ENCODE measurements around a stretch of chr11.

DNA sequence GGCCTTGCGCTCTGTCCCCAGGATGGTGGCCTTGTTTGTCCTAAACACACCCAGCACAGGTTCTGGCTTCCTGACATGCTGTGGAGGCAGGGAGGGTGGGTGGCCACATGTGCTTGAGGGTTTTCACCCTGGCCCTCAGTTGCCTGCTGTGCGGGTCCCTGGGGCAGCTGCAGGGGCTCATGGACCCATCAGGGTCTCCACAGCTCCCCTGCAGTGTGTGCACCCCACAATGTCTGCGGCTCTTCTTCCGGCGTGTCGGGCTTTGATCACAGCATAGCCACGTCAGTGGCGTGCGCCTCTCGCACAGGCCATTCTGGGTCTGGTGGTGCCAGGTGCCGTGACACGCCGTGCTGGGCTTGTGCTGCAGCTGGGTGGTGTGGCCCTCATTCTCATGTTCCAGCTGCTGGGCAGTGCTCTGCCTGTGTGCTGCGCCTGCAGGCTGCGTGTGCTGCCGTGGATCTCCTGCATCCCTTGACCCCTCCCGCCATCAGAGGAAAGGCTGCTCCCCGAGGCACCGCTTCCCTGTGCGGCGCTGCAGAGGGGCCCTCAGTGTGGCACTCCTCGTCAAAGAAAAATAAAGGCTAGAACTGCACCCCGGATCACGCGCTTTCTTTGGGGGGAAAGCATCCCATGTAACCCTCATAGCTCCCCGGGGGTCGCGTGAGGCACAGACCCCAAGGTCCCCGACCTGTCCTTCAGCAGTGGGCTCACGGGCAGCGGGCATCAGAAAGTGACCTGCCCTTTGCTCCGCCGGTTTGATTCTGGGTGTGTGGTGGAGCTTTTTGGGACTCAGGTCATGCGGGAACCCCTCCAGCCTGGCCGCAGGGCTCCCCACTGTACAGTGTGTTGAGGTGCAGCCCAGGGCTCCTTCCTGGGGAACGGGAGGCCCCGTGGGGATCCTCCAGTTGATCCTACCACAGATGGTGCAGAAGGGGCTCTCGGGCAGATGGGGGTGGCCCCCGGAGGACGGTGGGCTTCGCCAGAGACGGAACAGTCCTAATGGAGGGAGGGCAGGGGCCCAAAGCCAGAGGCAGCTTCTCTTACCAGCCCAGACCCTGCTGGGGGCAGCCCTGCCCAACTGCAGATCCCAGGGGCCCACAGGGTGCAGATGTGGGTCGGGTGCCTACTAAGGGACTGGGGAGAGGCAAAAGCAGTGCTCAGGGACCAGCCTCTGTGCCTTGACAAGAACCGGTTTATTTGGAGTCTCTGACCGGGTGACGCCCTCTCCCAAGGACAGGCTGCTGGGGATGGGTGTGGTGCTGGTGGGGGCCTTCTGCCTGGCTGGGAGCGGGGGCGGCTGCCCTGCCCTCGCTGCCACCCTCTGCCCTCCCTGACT, 24.4 kb downstream of the MUC6 start:
- PRO-cap: no peak

DNA sequence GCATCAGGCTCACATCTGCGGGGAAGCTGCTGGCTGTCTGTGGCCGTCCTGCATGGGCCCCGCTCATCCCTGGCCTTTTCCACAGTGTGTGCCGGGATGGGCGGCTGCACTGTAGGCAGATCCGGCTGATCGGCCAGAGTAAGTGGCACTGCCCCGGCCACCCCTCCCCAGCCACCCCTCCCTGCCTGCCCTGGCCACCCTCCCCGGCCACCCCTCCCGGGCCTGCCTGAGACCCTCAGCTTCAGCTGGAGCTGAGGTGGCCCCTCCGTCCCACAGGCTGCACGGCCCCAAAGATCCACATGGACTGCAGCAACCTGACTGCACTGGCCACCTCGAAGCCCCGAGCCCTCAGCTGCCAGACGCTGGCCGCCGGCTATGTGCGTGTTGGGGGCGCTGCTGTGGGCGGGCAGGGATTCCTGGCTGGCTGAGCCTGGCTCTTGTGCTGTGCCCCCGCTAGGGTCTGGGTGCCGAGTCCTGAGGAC, 49.0 kb upstream of the MUC6 start:
- PRO-cap: no peak

GRCh38 chr11:1087798-1088582, 51.5 kb upstream of the MUC6 start:
- PRO-cap: no peak

DNA sequence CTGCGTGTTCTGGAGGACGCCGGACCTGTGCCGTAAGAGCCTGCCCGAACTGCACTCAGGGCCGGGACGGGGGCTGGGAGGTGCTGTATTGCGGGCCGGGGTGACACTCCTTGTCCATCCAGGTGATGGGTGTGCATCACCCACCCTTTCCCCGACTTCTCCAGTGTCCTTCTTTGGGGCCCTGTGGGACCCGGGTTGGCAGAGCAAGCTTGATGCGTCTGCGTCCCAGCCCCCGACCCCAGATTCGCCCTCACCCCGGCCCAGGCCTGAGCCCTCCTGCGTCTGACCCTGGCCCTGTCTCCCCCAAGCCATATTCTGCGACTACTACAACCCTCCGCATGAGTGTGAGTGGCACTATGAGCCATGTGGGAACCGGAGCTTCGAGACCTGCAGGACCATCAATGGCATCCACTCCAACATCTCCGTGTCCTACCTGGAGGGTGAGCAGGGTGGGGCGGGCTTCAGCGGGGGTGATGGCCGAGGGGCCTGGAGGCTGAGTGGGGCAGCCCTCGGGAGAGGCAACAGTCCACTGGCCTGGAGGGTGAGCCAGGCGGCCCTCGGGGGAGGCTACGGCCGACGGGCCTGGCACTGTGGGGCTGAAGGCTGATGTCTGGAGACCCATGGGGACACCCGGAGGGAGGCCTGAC, 53.2 kb upstream of the MUC6 start:
- PRO-cap: no peak

- PRO-cap: no peak
Measured at GRCh38 chr11:1218273-1218585, 4.6 kb upstream of the MUC5B start.

DNA sequence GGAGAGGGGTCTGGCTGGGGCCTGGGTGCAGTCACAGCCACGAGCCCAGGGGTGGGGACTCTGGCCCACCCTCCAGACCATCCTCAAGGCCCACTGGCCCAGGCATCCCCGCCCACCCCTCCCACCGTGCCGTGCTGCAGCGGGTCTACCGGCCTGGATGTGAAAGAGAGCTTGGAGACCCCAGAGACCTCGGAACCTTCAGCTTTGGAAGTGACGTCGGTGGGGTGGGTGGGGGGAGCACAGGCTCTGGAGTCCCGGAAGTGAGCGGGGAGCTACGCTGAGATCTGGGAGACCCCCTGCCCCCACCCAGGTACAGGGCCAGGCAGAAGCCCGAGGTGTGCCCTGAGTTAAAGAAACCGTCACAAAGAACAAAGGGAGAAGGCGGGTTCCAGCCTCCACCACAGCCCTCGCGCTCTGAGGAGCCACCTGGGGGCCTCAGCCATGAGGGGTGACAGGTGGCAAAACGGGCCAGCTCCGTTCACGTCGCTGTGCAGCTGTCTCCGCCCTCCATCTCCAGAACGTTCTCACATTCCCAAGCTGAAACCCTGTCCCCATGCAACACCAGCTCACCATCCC, 2.1 kb upstream of the MUC5B start:
- PRO-cap: no peak

GRCh38 chr11:1224596-1225659, 2.1 kb downstream of the MUC5B start:
- PRO-cap: no peak

DNA sequence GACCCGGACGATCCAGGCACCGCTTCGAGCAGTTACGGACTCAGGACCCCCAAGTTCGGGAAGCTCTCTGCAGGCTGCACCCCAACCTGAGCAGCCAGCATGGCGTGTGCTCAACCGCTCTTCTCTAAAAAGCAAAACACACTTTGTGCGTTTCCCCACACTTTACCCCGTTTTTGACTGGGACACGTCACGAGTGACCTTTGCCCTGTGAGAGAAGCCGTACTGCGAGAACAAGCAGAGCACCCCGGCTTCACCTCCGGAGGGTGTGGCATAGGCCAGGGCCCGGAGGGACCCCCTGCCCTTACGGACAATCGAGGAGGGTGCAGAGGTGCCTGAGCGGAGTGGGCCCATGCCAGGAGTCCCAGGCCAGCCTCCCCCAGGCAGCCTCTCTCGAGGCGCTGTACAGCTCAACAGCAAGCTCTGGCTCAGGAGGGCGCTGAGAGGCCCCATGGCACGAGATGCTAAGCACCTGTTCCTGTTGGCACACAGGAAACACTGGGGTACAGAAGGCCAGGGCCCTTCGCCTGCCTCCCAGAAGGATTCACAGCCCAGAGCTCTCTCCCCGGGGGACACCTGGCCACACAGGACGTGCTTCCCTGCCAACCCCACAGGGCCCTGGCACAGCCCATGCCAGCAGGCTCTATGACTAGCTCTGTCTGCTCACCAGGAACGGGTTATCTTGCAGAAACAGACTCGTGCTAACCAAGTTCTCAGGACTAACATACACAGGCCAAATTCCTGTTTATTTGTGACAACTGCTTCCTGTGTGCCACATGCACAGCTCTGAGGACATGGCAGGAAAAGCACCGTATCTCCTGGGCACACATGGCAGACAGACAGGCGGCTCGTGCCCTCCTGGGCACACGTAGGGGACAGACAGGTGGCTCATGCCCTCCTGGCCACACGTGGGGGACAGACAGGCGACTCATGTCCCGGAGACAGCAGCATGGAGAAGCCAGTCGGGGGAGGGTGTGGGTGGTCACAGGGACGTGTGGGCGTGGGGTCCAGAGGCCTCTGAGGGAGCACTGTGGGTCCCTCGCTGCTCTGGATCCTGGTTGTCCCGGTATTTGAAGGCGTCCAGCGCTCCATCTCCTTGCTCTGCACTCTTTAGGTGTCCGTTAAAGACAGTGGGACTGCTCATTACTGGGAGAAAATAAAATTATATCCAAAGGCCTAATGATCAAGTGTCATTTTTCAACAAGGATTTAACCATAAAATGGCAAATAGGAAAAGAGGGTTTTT, 11.6 kb downstream of the TOLLIP start:
- PRO-cap: no peak

DNA sequence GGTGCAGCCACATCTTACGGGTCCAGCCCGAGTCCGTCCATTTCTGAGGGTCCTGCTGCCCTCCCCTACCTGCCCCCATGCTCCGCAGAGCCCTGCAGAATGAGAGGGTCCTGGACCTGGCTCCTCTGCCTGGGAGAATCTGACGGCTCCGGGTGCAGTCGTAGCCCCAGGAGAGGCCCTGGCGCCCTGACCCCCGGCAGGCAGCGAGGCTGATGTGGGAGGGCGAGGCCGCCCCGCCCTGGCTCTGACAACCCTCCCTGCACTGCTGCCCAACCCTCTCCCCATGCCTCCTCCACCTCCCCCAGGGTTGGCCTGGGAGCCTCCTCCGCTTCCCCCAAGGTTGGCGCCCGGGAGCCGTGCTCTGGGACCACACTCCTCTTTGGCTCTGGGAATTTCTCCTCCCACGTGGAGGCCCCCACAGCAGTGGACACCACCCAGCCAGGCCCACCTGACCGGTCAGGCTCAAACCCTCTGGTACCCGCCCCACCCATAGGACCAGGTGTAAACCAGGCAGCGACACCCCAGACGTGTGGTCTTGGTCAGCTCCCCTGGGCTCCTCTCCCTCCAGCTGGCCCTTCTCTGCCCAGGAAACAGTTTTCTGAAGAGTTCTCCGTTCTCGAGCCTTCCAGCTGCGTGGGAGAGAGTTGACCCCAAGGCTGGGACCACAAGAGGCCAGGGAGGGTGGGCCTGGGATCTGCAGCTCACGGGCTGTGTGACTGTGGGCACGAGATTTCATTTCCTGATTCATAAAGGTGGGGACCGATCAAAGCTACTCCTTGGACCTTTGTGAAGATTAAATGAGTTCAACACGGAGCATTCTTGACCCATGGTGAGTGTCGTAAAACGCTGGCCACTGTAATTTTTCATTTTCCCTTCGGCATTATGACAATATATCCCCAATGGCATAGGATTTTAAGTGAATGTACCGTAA, 39.5 kb upstream of the BRSK2 start:
- PRO-cap: no peak

DNA sequence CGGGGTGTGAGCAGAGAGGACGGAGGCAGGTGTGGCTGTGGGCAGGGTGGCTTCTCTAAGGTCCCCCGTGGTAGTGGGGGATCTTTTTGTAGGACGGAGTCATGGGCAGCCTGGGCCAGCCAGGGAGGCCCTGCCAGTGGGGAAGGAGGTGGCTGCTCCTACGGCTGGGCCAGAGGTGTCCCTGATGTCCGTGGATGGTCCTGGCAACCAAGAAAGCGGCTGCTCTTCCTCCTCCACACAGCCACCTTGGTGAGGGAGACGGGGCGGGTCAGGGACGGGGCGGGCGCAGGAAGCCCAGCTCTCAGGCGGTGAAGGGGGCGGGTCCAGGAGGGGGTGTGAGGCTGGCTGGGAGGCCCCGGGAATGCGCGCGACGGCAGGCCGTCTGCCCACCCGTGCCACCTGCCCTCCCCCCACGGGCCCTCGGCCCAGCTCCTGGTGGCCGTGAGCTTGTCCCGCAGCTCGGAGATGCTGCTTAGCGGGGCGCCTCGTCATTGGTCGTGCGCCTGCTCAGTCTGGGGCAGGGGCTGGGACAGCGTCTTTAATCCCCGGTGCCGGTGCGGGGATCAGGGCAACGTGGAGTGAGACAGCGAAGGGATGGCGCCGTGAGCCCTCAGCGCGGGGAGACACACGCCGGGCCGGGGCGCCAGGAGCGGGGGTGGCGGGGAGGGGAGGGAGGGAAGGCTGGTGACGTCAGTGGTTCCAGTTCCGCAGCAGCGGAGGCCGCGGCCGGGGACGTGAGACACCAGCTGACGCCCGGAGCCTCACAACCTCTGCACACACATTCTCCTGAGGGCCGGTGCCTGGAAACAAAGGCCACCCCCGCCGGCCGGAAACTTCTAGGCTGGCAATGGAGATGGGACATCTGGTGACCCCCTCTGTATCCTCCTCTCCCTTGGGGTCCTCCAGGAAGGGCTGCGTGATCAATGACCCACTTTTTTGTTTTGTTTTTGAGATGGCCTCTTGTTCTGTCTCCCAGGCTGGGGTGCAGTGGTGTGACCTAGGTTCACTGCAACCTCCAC, 6.7 kb upstream of the BRSK2 start:
- PRO-cap: no peak

DNA sequence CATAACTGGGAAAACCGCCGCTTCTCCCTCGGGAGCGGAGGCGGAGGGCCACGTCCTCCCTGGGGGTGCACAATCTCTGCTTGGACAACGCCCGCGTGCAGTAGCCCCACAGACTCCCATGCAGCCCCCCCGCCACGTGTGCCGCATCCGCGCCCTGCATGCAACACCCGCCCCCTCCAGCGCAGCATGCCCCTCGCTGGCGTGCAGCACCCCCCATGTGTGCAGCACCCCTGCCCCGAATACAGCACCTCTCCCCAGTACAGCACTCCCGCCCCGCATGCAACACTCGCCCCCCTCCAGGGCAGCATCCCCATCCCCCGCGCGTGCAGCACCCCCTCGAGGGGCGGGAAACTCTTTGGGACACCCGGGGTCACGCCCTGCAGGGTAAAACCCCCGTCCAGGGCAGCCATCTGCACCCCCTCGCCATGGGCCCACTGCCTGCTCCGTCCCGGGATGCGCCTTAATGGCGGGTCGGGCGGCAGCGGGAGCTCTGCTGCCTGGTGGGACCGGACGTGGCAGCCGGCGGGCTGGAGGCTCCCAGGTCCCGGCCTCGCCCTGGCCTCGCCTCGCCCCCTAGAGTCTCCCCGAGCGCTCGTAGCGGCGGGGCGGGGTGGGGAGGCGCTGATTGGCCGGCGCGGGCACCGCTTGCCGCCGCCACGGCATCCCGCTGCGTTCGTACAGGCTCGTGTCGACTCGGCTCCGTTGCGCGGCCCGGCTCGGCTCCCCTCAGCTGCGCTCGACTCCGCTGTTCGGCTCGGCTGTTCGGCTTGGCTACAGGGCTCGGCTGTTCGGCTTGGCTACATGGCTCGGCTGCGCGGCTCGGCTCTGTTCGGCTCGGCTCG, 538 bp upstream of the BRSK2 start:
- PRO-cap: no peak

- PRO-cap: no peak
Measured at GRCh38 chr11:1391908-1392432, 2.2 kb downstream of the BRSK2 start.

- PRO-cap: no peak
Measured at GRCh38 chr11:1461773-1462097, 24.8 kb downstream of the MOB2 start.

DNA sequence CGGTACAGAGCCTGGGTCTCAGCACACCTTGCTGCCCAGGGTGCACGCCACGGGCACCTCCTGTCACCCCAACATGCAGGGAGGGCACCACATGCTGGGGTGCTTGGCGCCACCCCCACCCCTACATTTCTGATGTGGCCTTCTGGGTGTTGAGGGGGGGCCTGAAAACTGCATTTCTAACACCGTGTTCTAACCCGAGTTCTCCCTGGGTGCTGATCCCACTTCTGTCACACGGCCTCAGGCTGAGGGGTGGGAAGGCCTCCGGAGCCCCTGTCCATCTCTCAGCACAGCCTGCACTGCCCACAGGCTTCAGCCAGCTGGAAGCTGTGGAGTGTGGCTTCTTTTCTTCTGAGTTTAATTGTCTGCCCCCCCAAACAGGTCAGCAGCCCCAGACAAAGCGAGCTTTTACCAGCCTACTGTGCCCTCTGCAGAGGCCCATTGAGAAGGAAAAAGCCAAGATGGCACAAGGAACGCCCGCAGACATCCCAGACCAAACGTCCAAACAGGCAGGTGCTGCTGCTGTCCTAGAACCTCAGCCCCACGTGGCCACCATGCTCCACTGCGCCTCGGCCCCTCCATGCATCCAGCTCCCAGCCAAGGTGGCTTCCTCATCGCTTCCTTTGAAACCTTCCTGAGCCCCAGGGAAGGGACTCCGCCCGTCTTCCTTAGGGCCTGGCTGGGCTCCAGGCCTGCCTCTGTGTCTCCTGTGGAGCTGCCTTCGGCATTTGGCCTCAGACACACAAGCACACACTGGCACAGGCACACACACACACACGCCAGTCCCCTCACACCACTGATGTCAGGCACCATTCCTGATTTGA, 1.8 kb downstream of the MOB2 start:
- PRO-cap: no peak

DNA sequence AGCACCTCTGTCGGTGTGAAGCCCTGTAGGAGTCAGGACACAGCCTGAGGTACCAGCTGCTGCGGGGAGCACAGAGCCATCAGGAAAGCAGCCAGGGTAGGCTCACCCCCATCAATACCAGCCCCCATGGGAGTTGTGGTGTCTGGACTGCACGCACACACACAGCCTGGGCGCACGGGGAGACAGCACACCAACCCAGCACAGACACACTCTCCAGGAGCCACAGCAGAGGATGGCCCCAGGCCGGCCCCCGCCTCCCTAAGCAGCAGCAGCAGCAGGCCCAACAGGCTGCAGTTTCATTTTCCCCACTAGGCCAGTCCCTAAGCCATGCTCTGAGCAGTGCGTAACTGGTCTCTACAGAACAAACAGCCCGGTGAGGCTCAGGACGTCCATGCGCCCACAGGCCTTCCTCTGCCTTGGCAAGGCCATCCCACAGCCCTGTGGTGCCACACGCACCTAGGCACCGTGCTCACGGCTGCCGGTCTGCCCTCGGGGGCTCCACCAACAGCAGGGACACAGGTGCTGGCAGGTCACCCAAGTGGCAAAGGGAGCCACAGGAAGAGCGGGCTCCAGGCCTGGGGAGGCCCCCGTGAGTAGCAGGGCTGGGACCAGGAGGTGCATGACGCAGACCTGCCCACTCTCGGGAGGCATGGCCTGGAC, 1.2 kb upstream of the MOB2 start:
- PRO-cap: no peak

- PRO-cap: no peak
Measured at GRCh38 chr11:1507628-1508083, 21.1 kb upstream of the MOB2 start.

DNA sequence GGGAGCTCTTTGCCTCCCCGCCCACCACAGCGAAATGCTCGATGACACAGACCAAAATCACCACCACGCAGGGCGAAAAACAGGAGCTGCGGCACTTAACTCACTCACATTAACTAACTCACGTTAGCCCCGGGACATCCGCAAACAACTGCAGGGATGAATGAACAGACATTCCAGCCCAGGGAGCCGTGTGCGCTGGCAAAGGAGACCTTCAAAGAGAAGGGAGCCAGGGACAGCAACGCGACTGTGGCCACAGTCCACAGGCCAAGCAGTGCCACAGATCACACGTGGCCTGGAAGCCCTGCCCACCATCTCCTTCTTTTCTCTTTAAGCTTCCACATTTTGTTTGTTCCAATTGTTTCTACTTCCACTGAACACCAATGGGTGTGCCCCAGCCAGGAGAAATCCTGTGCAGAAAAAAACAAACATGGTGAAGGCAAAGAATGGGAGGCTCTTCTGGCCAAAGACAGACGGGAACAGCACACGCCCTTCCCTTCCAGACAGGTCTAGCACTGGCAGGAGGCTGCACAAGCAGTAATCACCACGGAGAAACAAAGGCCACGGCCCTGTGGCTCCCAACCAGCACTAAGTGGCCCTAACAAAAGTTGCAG, 39.2 kb downstream of the DUSP8 start:
- PRO-cap: no peak

- PRO-cap: no peak
Measured at GRCh38 chr11:1535276-1535788, 36.7 kb downstream of the DUSP8 start.

DNA sequence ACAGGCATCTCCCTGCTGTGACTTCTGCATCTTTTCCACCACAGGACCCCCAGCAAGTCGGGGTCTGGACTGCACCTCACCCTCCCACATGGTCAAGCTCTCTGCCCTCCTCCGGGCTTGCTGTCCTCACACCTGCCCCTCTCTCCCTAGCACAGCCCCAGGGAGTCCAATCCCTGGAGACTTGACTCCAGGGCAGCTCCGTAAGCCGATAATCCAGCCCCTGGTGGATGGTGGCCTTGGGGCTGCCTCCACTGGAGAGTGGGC, 5.9 kb downstream of the DUSP8 start:
- PRO-cap: no peak

DNA sequence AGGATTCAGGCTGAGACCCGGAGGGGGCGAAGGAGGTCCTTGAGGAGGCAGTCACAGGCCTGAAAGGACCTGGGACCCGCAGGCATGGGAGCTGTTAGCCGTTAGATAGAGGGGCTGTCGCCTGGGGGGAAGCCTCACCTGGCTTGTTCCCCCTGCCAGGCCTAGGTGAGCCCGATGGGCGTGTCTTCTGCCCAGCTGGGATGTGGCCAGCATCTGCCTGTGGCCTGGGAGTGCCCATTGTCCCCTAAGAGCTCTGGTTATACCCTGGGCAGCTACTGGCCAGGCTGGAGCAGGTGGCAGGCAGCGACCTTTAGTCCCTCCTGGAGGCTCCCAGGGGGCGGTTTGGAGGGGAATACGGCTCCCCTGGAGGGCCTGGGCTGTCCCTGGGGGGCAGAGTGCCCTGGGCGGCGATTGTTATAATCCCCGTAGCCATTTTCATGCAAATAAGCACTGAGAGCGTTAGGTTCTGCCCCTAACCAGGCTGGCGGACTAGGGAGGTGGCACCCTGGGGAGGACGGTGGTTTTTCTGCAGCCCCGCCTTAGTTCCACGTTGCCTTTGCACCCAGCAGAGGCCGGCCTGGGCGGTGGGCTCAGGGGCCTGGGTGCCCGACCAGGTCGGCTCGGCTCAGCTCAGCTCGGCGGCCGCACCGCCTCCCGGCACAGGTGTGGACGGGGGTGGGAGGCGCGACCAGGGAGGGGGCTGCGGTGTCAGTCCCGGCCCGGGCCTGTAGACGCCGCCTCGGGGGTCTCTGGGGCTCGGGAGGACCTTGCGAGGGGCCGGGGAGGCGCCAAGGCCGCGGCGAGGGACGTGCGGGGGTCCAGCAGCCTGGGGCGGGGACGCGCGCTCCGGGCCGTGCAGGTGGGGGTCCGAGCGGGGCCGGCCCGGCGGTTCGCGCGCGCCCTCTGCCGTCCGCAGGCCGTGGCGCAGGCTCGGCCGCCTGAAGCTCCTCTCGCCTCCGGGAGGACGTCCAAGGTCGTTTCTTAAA, 2.2 kb upstream of the DUSP8 start:
- PRO-cap: no peak

All from REH cell (cell line).